ENCODE measurements around the genes RHBDL2, AKIRIN1, BMP8A and OXCT2.

GRCh38 chr1:38941542-38942165, at the start of gene RHBDL2:
Gene RHBDL2 (minus strand): TSS chr1:38941830.
- PRO-cap = bidirectional peak, plus-strand start at chr1:38941961, minus-strand start at chr1:38941813

DNA sequence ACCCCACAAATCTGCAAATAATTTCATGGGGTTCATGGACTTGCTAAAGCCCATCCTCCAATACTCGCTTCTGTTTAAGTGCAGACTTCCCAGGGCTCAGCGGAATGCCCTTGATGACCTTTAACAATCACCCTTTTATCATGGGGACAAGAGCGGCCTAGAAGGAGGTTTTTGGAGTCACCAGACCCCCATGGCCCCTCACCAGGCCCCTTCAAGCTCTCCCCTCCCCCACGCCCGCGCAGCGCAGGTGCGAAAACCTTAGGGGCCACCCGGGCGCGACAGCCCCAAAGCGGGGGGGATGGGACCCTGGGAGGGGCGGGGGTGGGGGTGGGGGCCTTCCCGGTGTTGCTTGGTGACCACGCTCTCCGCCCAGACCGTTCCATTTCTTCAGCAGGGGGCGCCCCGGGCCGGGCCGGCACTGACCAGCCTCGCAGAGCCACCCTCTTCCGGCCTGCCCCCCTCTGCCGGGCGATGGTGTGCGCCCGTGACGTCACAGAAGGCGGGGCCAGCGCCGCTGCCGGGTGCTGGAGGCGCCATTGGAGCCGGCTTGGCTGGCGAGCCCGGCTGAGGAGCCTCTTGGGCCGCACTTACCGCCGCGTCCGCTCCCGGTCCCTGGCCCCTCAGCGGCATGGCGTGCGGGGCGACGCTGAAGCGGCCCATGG, at the start of gene AKIRIN1:
TSS of gene AKIRIN1 (plus strand) at position 524 of the 662 bp plus-strand sequence.
- PRO-cap = bidirectional peak, plus-strand start at position 536 of the sequence, minus-strand start at position 300 of the sequence

- PRO-cap = no peak
These were observed 17.2 kb downstream of the NDUFS5 start for GRCh38 chr1:39043318-39043869.

DNA sequence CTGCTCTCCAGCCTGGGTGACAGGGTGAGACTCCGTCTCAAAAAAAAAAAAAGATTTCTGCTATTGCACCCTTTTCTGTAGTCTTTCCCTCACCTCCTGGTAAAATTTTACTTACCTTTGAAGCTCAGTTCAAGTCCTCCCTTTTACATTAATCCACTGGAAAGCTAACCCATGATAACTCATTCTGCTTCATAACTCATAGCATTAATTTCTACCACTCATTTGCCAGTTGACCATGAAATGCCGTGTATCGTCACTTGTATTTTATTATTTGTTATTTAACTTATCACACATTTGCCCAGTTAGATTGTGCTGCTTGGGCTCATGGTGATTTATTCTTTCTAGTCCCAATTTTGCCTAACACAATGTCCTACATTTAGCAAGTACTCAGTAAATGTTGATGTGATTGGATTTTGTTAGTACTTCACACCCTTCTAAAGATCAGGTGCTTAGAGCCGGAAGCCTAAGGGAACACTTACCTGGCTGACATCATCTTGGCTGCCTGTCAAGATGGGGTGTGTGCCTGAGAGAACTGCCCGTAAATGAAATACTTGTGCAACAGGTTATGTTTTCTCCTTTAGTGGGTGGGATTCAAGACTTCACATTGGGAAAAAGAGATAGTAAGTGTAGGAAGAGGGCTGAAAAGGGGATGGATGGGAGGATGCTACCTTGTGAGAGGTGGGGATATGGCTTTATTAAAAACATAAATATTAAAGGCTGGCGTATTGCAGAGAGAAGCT, 75.7 kb upstream of the MACF1 start:
- PRO-cap = no peak

GRCh38 chr1:39215599-39216020, 11.1 kb downstream of the MACF1 start:
- PRO-cap = no peak

GRCh38 chr1:39254139-39254747, 49.7 kb downstream of the MACF1 start:
- PRO-cap = no peak

DNA sequence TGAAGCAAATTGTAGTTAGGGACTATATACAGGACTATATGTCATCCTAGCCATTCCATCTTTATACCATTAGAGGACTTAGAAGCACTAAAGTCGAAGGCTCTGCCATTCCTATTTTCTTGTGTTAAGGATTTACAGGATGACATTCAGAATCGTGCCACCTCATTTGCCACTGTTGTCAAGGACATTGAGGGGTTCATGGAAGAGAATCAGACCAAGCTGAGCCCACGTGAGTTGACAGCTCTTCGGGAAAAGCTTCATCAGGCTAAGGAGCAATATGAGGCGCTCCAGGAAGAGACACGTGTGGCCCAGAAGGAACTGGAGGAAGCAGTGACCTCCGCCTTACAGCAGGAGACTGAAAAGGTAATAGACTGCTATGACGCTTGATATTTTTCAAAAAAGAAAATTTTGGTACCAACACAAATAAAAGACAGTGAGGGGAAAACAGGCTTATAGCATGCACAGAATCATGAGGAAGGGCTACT, 140.7 kb upstream of the BMP8A start:
- PRO-cap = no peak

GRCh38 chr1:39444627-39444982, 46.8 kb upstream of the BMP8A start:
- PRO-cap = no peak

DNA sequence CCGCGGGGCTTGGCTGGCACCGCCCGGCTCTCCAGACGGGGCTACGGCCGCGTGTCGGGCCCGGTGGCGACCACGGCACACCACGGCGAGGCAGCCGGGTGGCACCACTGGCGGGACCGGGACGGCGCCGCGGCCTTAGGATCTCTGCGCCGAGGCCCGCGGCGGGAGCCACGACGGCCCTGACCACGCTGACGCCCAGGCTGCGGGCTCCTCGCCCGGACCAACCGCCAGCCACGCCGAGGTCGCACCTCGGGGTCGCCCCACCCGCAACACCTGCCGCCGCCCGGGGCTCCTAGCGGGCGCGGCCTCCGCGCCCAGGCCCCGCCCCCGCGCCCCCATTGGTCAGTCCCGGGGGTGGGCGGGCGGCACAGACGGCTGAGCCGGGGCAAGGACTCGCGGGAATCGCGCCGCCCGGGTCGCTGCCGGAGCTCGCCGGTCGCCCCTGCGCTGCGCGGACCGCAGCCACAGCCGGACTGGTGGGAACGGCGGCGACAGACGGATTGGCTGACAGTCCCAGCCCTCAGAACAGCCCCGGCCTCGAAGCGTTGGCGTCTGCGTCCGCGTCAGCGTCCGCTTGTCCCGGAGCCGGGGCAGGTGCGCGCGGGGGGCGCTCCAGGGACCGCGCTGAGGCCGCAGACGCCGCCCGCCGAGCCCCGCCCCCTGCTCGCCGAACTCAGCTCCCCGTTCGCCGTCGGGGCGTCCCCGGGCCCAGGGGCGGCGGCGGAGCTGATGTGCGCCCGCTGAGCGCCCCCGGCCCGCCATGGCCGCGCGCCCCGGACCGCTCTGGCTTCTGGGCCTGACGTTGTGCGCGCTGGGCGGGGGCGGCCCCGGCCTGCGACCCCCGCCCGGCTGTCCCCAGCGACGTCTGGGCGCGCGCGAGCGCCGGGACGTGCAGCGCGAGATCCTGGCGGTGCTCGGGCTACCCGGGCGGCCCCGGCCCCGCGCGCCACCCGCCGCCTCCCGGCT, at the start of gene BMP8A:
TSS of gene BMP8A (plus strand) at position 405 of the 966 bp plus-strand sequence.
- PRO-cap = bidirectional peak, plus-strand start at position 368 of the sequence, minus-strand start at position 261 of the sequence

DNA sequence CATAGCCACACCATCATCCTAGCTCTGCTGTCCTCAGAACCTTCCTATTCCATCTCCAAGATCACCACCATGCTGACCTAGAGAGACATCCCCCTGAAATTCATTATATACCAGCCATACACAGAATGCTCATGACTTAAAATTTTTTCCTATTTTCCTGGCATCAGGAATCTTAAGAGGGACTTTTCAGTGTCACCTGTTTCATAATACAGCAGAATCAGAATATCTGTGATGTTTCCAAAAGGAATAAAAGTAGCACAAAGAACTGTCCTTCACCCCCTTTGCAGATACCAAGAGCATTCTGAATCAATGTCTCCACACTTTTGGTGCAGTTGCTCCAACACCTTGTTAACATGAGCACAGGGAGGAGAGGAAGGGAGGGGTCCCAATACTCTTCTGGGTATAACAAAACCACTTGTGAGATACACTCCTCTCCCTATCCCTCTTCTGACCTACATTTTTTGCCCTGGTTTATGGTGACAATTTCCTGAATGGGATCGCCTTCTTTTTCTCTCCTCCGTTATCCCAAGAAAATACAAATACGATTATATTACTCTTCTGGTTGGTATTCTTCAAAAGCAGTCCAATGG, 18.1 kb downstream of the PABPC4 start:
- PRO-cap = no peak

GRCh38 chr1:39564873-39565354, 11.7 kb downstream of the PABPC4 start:
- PRO-cap = no peak

GRCh38 chr1:39671315-39671932, 483 bp downstream of the NT5C1A start:
- PRO-cap = no peak

GRCh38 chr1:39771171-39771679, at the start of gene OXCT2:
Gene OXCT2 (minus strand): TSS chr1:39771348.
- PRO-cap = no peak

DNA sequence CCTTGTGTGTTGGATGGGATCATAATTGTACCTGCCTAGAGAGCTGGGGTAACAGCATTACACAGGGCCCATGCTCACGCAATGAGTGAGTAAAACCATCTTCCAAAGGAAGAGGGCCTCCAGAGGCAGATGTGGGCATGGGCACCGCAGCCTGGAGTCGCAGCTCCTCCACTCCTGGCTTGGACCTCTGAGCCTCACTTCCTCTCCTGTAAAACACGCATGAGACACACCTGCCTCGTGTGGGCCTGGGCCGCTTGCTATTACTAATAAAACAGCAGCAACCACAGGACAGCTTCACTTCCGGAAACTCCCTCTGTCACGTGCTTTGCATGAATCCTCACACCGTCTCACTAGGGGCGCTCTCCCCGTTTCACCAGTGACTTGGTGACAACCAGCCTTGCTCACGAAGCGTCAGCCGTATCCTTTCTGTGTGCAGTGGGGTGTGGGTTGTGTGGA, 10.4 kb upstream of the BMP8B start:
- PRO-cap = no peak

GRCh38 chr1:39818188-39818997, 29.7 kb upstream of the BMP8B start:
- PRO-cap = no peak

DNA sequence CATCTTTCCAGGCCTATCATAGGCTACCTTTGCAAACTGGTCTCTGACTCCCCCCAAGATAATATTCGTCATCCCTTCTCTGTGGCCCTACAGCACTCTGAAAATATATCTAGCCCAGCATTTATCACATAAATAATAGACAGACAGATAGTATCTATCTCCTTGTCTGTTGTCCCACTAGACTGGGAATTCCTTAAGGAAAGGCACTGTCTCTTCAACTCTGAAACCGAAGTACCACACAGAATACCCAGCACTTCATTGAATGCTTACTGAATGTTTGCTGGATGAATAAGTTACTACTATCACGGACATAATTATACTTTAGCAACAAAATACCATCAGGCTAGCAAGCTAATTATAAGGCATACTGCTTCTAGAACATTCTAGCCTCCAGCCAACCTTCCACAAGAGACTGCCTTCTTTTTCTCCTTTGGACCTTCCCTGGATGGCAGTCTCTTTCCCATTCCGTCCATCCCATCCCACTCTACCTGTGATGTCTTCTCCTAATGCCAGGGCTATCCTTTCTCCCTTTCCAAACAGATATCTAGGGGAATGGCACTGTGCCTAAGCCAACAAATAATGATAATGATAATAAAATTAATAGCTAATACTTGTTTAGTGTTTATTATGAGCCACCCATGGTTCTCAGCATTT, 33.8 kb downstream of the TRIT1 start:
- PRO-cap = no peak

GRCh38 chr1:39941027-39941742, 13.8 kb upstream of the MFSD2A start:
- PRO-cap = no peak

DNA sequence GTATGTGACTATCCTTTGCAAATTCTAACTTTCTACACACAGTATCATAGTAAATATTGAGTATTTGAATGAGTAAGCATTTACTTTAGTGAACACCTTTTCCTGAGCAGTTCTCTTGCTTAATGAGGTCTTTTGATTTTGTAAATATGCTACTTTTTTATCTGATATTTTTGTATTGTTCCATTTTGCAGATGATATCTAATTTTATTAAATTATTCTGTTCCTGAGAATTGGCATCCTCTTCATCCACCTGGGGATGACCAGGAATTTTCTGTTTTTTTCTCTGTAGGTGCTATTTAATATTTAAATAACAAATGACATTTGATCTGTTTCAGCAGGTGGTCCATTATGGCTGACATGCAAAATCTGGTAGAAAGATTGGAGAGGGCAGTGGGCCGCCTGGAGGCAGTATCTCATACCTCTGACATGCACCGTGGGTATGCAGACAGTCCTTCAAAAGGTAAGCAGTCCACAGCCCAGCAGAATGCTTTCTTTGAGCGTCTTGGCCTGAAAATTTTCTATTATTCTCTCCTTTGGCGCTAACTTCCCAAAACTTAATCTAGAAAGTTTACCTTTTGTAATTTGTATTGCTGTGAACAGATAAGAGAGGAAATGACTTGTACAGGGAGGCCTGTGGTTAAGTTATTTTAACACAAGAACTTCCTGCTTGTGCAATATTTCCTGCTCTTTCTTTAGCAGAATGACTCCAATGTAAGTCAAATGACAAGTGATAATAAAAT, 18.6 kb downstream of the CAP1 start:
- PRO-cap = no peak

DNA sequence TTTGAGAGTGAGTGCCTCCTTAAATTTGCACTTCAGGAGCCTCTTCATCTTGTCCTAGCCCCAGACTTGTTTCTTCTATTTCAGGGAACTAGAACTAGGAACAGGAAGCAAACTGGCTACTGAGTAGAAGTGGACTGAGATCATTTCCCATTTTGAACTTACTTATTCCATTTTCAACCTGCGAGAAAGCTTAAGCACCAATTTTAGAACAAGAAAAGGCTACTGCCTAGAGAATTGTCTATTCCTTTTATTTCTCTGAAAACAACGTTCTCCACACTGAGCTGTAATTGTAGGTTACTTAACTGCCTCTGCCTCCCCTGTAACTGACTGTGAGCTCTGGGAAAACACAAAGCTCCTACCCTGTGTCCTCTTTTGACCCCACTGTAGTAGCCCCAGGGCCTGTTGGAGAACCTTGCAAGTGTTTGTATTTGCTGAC, 2.5 kb downstream of the PPT1 start:
- PRO-cap = no peak

DNA sequence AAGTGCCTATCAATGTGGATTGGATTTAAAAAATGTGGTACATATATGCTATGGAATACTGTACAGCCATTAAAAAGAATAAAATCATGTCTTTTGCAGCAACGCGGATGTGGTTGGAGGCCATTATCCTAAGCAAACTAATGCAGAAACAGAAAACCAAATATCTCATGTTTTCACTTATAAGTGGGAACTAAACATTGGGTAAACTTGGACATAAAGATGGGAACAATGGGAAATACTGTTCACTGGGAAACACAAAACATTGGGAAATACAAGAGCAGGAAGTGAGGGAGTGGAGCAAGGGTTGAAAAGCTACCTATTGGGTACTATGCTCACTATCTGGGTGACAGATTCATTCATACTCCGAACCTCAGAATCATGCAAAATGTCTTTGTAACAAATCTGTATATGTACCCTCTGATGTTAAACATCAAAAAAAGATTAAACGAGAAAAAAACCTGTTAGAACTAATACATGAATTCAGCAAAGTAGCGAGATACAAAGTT, 17.4 kb upstream of the PPT1 start:
- PRO-cap = no peak